ENCODE measurements around the gene TMEM254.

- PRO-cap, 2 experiments = no peak in any of the 2 experiments
- RAMPAGE, long total RNA, 4 experiments = no peak in any of the 4 experiments
These were observed 293.6 kb upstream of the ZMIZ1 start for GRCh38 chr10:78775073-78775689.

DNA sequence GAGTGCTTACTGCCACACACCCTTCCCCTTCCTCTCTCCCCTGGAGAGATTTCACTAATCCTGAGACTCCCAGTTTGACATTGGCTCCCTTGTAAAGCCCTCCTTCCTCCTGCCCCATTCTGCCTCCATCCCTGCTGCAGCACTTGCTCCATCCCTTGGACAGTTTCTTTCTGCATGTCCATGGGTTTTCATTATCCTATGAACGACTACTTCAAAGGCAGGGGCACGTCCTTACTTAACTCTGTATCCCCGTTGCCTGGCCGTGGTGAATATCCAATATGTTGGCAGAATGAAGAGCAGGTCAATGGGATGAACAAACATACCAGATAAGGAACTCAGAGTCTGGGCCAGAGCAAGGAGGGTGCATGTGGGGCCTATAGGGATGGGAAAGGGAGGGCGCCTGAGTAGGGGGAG, 255.0 kb upstream of the ZMIZ1 start:
- PRO-cap, 2 experiments = no peak in any of the 2 experiments
- RAMPAGE, long total RNA, 4 experiments = no peak in any of the 4 experiments

GRCh38 chr10:79074516-79075412, 6.0 kb downstream of the ZMIZ1 start:
- PRO-cap, 2 experiments = no peak in any of the 2 experiments
- RAMPAGE, long total RNA, 4 experiments = start-site peak on the plus strand in 1 of 4 experiments, at chr10:79075202-79075414 at its widest, 7 reads per replicate

DNA sequence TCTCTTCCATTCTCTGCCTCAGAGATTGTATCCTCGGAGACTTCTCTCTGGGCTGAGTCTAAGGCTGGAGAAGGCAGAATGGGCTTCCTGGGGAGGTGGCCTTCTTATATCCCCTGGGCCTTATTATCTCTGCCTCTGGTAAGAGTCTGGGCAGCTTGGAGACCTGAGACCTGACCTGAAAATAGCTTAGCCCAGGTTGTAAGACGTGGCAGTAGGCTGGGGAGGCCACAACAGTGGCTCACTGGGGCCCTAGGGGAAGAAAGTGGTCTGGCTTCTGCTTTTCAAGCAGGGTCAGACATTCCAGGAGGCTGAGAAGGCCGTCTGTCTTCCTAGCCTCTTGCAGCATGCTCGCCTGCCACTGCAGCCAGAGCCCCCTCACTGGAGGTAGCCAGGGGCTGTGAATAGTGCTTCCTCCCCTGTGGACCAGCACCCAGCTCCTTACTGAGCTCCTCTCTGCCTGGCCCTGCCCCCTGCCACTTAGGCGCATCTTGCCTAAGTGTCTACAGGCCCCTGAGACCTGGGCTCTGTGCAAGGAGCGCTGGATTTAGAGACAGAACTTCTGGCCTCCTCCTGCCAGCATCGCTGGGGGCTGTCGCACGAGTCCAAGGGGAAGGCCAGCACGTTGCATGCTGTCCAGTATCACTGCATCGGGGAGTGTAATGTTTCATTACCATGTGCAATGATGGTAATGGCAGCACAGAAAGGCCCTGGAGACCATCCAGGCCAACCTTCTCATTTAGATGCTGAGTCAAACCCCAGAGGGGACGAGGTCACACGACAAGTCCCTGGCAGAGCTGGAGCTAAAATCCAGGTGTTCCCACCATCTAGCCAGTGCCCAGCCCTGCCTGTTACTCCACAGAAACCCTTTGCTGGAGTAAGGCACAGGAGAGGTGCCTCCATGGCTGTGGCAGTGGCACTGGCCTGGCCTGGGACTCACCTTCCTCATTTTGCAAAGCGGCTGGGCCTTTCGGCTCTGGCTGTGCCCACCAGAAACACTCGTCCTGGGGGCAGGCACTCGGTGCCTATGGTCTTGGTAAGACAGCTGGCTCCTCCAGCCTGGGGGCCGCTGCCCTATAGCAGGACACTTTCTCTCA, 12.8 kb downstream of the ZMIZ1 start:
- PRO-cap, 2 experiments = no peak in any of the 2 experiments
- RAMPAGE, long total RNA, 4 experiments = no peak in any of the 4 experiments

DNA sequence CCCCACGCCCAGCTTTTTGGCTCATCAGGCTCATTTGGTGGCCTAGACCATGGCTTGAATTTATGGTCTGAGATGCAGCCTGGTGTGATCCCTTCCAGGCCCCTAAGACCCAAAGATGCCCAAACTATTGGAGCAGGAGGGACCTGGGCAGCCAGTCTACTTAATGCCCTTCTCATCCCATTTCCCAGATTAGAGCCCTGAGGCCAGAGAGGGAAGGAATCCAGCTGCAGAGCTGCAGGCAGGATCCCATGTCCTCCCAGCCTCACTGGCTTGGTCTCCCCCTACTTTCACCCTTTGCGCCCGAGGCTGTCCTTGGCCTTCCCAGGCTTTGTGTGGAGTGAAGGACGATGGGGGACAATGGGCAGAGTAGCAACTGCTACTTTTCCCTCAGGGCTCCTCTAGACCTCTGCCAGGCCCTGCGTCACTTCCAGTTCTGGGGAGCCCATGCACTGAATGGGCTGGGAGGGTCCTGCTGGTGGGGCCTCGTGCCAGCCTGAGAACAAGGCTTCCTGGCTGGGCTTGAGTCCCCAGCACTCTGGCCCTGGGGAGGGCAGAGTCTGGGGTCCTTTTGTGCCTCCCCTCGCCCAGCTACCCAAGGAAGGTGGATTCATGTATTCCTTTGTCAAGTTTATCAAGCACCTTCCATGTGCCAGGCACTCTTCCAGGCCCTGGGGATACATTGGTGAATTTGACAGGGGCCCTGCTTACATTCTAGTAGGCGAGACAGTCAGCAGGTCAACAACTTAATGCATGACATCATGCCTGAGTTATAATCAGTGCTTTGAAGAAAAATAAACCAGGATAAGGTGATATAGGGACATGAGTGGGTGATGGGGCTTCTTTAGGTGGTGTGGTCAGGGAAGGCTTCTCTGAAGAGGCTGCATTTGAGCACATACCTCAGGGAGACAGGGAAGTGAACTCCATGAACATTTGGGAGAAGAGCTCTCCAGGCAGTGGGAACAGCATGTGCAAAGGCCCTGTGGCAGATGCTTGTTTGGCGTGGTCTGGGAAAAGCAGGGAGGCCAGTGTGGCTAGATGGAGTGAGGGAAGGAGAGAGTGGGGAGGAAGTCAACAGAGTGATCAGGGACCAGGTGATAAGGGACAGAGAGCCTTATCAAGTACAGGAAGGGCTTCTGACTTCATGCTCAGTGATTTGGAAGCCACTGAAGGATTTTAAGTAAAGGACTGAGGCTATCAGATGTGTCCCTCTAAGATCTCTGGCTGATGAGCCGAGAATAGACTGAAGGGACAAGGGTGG, 14.0 kb downstream of the ZMIZ1 start:
- PRO-cap, 2 experiments = no peak in any of the 2 experiments
- RAMPAGE, long total RNA, 4 experiments = start-site peak on the plus strand in 1 of 4 experiments, centred at positions 628 to 975 of the sequence, 6 to 9 reads per replicate

GRCh38 chr10:79099982-79100667, 31.4 kb downstream of the ZMIZ1 start:
- PRO-cap, 2 experiments = no peak in any of the 2 experiments
- RAMPAGE, long total RNA, 4 experiments = no peak in any of the 4 experiments

DNA sequence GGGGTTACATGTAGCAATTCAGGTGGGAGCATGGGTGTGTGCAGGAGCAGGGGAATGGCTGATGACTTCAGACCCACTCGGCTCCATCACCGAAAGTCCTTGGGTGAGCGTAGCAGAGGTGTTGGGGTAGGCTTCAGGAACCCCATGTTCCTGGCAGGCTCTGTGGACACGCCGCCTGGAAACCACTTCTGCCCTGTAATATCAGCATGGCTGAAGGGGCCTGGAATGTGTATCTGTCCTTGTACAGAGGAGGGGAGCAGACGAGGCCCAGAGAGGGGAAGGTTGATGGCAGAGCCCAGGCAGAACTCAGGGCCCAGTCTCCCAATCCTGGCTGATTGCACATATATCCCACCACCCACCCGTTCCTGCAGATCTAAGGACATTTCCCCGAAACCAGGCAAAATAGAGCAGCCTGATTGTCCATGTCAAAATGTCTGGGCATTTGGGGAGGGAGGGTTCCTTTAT, 43.6 kb downstream of the ZMIZ1 start:
- PRO-cap, 2 experiments = no peak in any of the 2 experiments
- RAMPAGE, long total RNA, 4 experiments = no peak in any of the 4 experiments

DNA sequence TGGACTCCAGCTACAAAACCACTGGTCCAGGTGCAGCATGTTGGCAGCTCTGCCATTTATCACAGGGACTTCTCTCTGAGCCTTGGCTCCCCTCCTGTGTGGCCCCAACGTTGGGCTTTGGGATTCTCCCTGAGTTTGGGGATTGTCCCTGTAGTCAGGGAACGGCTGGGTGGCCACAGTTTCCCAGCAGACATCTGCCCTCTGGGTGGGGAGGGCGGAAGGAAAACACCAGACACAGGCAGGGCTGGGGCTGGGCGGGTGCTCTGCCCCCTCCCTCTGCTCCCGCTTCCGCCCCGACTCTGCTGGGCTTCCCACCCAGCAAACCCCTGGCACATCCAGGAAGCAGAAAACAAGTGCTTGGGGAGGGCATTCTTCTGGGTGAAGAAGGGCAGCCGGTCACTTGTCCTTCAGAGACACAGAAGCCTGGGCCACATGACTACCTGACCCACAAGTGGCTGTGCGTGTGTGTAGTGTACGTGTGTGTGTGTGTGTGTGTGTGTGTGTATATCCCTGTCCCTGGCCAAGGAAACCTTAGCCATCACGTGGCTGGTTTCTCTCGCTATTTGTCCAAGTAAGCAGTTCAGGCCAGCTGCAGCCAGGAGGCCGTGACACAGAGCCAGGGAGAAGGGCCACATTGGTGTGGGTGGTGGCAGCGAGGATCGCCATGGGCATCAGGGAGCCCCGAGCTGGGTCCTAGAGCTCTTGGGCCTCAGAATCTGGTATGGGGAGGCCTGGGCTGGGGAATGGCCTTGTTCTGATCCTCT, 77.9 kb downstream of the ZMIZ1 start:
- PRO-cap, 2 experiments = peak in 1 of 2 experiments; most common plus-strand start position 369 of the sequence (in 1); most common minus-strand start position 196 of the sequence (in 1)
- RAMPAGE, long total RNA, 4 experiments = no peak in any of the 4 experiments

DNA sequence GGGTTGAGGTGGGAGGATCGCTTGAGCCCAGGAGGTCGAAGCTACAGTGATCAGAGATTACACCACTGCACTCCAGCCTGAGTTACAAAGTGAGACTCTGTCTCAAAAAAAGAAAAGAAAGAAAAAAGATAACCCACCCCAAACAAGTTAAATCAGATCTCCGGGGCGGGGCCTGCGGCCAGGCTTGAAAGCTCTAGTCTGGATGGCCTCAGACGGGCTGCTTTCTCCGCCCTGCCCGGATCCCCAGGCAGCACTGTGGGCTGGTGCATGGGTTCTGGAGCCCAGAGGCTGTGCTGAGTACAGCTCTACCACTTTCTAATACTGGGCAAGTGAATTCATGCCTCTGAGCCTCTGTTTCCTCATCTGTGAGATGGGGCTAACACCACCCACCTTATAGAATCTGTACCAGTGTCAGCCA, 83.6 kb downstream of the ZMIZ1 start:
- PRO-cap, 2 experiments = no peak in any of the 2 experiments
- RAMPAGE, long total RNA, 4 experiments = no peak in any of the 4 experiments

DNA sequence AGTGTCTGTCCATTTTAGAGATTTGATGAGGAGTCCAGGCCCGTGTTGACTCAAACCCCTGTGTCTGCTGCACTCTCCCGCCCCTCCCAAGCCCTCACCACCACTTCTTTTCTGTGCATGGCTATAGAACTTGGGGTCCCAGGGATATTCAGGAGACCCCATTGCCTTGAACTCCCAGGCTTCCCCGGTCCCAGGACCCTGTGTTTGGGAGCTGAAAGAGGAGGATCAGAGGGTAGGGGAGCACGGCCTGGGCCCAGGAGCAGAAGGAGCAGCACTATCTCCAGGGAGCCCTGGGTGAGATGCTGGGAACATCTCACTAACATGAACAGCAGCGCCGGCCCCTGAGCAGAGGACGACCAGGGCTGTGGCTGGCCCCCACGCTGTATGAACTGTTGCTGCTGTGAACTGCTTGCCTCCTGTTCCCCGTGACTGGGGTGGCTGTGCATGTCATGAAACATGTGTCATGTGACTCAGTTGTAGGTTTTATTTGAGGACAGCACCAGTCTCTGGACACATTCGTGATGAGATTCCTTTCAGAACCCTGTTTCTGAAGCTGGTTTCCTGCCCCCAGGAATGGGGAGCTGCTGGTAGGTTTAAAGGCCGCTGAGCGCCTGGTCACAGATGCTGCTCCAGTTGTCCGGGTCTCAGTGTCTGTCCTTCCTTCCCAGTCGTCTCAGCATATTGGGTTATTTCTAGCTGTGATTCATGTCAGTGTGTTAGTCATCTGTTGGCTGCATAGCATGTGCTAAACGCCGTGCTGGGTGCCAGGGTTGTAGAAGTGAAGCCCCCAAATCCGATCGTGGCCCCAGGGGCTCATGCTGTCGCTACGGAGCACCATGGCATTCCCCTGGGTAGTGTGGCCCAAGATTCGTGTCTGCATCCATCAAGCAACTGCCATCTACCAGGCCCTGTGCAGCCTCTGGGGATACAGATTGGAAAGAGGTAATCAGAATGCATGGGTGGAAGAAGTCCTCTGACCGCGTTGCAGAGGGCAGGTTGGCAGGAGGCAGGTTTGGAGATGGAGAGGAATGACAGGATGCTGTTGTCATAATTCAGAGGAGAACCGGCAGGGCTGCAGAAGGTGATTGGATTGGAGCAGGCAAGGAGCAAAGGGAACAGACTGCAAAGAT, 79.1 kb upstream of the PPIF start:
- PRO-cap, 2 experiments = no peak in any of the 2 experiments
- RAMPAGE, long total RNA, 4 experiments = no peak in any of the 4 experiments

DNA sequence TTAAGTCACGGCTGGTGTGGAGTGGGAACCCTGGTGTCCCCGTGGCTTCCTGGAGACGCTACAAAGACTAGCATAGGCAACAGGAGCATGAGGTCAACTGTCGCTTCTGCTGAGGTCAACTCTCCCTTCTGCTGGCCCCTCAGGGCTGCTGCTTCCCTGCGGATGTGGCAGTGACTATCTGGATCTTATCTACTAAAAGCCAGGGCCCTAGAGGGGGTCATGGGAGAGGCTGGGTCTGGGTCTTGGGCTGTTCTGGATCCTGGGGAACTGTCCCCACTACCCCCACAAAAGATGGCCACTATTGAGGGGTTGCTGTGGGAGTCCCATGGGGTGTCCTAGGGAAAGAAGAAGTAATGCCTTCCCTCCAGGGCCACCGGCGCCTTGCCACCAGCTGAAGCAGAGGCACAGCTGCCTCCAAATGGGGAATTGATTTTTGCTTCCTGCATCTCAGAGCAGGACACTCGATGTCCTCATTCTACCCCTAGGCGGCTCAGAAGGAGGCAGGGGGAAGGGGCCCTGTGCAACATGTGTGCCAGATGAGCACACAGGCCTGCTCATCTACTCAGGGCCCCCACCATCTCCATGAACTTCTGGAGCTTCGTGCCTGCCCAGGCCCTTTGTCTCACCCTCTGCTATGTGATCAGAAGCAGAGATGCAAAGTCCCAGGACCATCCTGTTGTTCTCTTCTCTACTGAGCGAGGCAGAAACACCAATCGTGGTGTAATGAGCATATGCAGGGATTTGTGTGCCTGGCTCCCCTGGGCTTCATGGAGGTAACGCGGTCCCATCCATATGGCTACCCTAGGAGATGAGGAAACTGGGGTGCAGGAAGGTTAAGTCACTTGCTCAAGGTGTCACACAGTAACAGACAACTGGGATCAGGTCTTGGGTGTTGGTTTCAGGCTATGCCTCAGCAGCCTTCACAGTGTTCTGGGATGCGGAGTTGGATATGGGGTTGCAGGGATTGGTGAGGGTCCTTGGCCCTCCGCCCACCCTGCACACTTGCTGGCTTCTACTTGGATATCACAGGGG, 76.4 kb upstream of the PPIF start:
- PRO-cap, 2 experiments = no peak in any of the 2 experiments
- RAMPAGE, long total RNA, 4 experiments = no peak in any of the 4 experiments

DNA sequence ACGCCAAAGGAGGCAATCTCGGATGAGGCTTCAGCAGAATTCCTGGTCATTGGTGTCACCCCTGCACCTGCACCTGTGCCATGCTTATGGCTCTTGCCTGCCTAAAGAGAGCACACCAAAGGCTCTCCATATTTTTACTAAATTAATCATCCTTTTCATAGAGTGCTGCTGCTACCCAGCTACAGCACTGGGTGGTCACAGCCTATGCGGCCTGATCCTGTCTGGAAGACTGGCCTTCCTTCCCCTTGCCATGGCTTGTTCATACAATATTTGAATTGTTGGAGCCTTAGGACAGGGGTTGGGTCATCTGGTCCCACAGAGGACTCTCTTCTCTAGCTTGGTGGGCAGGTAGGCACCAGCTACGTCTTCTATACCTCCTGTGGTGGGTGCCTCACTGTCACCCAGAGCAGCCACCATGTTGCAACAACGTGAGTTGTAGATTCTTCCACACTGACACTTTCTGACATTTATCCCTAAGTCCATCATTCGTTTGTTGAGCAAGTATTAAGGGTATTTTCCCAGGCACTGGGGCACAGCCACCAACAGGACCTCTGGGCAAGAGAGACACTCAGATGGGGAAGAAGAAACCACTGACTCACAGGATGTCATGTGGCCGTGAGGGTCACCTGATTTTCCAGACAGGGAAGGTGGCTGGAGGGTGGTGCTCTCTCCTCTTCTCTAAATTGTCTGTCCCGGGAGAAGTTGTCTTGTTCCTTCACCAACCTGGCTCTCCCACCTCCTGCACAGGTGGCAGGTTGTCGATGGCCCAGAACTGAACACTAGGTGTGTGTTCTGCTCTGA, 51.9 kb upstream of the PPIF start:
- PRO-cap, 2 experiments = no peak in any of the 2 experiments
- RAMPAGE, long total RNA, 4 experiments = no peak in any of the 4 experiments

- PRO-cap, 2 experiments = no peak in any of the 2 experiments
- RAMPAGE, long total RNA, 4 experiments = no peak in any of the 4 experiments
These were observed 15.8 kb upstream of the PPIF start for GRCh38 chr10:79331103-79332283.

- PRO-cap, 2 experiments = no peak in any of the 2 experiments
- RAMPAGE, long total RNA, 4 experiments = no peak in any of the 4 experiments
These were observed 45.2 kb downstream of the NUTM2B start for GRCh38 chr10:79747881-79748880.

DNA sequence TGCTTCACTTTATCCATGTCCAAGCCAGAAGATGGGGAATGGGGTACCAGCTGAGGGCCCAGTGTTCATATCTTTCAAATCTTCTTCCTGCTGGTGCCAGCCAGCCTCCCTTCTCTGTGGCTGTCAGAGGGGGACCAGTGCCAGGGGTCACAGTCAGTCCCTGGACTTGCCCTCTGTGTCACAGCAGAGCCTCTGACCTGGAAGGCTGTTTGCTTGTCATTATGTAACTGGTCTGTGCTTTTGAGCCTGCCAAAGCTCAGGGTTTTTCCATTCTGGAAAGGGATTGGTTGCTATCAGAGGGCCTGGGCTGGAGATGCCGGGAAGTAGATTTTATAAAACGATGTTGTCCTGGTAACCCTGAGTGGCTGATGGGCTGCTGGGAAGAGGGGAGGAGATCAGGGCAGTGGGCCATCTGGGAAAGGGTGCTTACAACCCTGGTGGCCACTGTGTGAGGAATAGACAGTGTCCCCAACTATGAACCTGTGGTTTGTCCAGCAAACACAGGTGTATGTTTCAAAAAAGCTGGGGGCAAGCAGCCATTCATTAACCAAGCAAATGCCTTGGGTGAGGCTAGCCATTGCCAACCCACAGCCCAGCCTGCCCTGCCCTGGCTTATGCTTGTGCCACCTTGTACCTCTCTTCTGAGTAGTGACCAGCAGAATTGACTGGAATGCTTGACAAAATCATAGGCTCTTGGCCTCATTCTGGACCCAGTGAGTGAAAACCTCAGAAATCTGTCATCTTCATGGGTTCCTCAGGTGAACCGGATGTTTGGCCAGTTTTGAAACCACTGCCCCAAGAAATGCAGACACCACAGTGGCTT, 21.7 kb downstream of the SFTPD start:
- PRO-cap, 2 experiments = no peak in any of the 2 experiments
- RAMPAGE, long total RNA, 4 experiments = no peak in any of the 4 experiments

- PRO-cap, 2 experiments = no peak in any of the 2 experiments
- RAMPAGE, long total RNA, 4 experiments = start-site peak on the plus strand in 1 of 4 experiments, at chr10:79948201-79948239 at its widest, 5 reads per replicate
These were observed 984 bp downstream of the SFTPD start for GRCh38 chr10:79947827-79948415.

GRCh38 chr10:80078532-80079598, at the start of gene TMEM254:
Gene TMEM254 (plus strand): TSS chr10:80078665.
- PRO-cap, 2 experiments = peak in 2 of 2 experiments; most common plus-strand start chr10:80078670 (in 1); most common minus-strand start chr10:80078666 (in 1)
- RAMPAGE, long total RNA, 4 experiments = start-site peak on the plus strand in 3 of 4 experiments, at chr10:80078665-80079345 at its widest, 24 to 134 reads per replicate; start-site peak on the minus strand in 3 of 4 experiments, at chr10:80078851-80078995 at its widest, 7 to 19 reads per replicate

GRCh38 chr10:80152669-80153259, 20.2 kb downstream of the PLAC9 start:
- PRO-cap, 2 experiments = no peak in any of the 2 experiments
- RAMPAGE, long total RNA, 4 experiments = no peak in any of the 4 experiments

DNA sequence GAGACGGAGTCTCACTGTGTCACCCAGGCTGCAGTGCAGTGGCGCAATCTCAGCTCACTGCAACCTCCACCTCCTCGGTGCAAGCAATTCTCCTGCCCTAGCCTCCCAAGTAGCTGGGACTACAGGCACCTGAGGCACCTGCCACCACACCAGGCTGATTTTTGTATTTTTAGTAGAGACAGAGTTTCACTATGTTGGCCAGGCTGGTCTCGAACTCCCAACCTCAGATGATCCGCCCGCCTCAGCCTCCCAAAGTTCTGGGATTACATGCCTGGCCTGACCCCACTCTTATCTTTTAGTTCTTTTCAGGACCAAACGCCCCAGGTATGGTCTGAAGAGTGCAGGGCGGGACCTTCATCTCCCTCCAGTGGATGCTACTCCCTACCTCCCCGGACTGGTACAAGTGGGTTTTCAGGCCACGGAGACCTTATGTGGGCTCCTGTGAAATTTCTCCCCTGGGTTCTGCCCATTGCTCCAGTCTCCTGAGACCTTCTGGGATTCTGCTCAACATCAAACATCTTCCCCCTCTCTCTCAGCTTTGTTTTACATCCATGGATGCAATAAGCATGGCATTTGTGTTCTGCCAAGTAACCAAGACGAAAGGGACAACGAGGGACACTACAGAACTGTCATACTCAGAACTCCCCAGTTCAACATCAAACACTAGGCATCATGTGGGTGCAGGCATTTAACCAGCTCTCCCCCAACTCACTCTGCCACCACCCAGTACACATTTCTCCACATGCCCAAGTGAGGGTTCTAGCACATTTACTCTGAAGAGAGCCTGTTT, 28.1 kb downstream of the ANXA11 start:
- PRO-cap, 2 experiments = no peak in any of the 2 experiments
- RAMPAGE, long total RNA, 4 experiments = no peak in any of the 4 experiments

DNA sequence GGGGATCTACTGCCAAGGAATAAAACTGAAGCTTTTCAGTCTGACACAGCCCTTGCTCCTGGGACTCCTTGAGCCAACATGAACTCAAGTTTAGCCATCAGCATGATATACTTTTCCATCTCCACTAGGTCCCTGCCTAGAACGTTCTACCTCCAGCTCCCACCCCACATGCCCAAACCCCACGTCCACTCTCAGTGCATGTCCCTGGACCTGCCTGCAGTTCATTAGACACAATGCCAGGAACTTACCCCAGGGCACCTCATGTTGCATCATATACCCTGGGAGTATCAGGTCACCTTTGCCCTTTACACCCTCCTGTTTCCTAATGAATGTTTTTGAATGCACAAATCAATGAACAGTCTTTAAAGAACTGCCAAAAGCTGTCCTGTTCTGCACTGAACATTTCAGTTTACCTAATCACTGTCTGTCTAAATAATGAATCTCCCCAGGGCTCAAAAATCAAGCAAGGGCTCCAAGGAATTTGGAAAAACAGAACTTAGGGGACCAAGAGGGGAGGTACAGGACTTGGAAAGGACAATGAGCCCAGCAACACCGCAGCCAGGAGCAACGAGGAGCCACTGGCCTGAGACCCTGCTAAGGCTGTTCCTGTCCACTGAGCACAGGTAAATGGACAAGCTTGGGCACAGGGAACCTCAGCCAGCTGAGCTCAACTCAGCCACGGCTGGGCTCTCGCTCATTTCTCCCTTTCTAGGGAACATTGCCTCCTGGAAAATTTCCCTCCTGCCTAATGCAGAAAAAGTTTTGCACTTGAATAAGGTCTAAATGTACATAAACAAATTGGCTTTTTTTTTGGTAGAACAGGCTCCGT, 7.5 kb downstream of the MAT1A start:
- PRO-cap, 2 experiments = no peak in any of the 2 experiments
- RAMPAGE, long total RNA, 4 experiments = no peak in any of the 4 experiments

Data from upper lobe of left lung (tissue), 5 donors.